HGPS cell (cell line): ENCODE measurements around a stretch of chr12.

DNA sequence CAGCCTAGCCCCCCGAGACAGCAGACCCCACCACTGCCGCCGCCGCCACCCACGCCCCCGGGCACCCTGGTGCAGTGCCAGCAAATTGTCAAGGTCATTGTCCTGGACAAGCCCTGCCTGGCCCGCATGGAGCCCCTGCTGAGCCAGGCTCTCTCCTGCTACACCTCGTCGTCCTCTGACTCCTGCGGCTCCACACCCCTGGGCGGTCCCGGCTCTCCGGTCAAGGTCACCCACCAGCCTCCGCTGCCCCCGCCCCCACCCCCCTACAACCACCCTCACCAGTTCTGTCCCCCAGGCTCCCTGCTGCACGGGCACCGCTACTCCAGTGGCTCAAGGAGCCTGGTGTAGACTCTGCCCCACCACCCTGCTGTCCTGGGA lies 39.3 kb downstream of the SLC6A12 start:
- RRBS, result 32% methylated on average over 6 of the region's 17 CpGs

GRCh38 chr12:176256-177238 lies 37.4 kb downstream of the SLC6A12 start:
- RRBS, result no CpG with 5 or more reads among the region's 19 CpGs

DNA sequence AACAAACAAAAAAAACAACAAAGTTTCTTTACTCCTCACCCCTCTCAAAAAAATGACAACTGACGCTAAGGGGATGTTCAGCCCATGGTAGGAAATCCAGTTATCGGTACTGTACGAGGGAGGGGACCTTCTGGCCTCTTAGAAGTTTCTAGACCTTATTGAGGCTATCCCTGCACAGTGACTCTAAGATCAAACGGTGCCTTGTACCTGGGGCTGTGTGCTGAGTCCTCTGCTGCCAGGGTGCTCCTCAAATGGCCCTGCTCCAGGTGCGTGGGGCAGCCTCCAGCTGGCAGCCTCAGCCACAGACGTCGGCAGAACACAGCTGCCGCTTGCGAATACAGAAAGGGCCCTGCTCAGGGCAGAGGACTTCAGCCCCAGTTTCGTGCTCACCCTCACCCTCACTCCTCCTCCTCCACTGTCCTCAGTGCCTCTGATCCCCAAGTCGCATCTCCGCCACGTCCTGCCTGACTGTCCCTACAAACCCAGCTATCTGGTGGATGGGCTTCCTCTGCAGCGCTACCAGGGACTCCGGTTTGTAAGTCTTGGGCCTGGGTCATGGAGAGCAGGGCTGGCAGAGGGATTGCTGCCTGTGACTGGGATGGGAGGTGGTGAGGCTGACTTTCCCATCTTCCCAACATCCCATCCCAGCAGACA lies 90.9 kb downstream of the B4GALNT3 start:
- RRBS, result no CpG with 5 or more reads among the region's 15 CpGs

DNA sequence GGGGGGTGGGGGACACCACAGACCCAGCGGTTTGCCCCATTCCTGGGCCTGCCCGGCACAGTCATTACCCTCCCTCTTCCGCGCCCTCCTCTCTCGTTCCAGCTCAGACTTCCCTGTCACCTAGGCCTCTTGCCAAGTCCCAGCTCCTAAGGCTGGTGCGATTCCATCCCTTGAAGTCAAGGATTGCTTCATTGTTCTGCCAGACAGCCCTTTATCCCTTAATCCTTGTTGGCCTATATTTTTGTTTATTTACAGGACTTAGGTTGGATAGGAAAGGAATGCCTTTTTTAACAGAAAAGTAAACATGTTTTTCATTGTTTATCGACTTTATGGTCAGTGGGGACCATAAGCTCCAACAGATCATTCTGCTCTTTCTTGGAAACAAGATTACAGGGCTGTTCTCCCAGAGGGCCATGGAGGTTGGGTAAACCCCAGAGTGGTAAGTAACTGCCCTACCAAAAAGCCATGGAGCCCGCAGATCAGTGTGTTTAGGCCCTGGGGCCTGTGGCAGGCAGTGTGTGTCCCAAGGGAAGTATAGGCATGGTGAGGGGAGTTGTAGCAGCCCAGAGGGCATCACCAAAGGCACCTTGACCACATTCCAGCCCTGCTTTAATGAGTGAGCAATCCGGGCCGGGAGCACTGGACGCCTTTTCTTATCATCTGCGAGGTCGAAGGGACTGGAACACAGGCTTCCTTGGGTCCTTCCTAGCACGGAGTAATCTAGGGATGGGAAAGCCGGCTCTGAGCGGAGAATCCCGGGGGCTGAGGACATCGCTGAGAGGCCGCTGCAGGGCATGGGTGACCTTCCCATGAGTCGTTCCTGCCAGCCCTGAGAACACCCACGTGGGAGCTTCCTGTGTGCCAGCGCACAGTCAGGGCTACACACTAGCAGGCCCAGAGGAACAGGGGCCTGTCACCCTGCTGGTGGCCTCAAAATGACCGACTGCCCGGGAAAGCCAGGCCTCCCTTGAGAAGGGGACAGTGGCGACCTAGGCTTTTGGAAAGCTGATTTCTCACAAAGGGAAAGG lies 91.5 kb downstream of the NINJ2 start:
- RRBS, result no CpG with 5 or more reads among the region's 25 CpGs

DNA sequence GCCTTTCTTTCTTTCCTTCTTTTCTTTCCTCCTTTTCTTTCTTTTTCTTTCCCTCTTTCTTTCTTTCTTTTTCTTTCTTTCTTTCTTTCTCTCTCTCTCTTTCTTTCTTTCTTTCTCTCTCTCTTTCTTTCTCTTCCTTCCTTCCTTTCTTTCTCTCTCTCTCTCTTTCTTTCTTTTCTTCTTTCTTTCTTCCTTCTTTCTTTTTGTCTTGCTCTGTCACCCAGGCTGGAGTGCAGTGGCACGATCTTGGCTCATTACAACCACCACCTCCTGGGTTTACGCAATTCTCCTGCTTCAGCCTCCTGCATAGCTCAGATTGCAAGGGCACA lies 52.1 kb downstream of the NINJ2 start:
- RRBS, result no CpG with 5 or more reads among the region's 2 CpGs

DNA sequence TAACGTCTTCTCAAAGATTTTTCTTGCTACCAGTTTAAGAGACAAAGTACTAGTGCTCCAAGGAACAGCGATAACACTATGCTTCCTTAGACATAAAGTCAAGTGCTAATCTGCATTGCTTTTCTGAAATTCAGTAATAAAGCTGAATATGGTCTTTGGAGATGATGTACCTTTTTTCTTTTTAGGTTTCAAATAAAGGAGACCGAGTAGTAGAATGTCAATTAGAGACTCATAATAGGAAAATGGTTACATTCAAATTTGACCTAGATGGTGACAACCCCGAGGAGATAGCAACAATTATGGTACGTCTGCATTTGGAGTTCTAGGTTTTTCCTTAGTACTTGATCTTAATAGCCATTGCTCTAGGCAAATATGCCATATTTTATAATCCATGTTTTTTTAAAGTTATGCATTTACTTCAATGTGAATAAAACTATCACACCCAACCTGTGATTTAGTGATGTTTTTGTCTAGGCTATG lies 66.7 kb downstream of the RAD52 start:
- RRBS, result no CpG with 5 or more reads among the region's 5 CpGs

DNA sequence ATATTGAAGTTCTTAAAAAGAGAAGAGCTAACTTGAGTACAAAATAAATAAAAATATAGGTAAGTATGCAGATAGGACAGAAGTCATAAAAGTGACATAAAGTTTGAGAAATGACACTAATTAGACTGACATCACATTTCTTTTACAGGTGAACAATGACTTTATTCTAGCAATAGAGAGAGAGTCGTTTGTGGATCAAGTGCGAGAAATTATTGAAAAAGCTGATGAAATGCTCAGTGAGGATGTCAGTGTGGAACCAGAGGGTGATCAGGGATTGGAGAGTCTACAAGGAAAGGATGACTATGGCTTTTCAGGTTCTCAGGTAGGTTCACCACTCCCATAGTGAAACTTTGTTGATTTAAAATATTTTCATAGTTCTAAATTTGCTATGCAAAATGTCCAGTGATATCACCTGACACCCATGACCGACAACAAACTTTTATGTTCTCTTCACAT lies 66.2 kb downstream of the RAD52 start:
- RRBS, result no CpG with 5 or more reads among the region's 3 CpGs

- RRBS, result no CpG with 5 or more reads among the region's 2 CpGs
These were observed 63.4 kb downstream of the ERC1 start for GRCh38 chr12:1054459-1054789.

DNA sequence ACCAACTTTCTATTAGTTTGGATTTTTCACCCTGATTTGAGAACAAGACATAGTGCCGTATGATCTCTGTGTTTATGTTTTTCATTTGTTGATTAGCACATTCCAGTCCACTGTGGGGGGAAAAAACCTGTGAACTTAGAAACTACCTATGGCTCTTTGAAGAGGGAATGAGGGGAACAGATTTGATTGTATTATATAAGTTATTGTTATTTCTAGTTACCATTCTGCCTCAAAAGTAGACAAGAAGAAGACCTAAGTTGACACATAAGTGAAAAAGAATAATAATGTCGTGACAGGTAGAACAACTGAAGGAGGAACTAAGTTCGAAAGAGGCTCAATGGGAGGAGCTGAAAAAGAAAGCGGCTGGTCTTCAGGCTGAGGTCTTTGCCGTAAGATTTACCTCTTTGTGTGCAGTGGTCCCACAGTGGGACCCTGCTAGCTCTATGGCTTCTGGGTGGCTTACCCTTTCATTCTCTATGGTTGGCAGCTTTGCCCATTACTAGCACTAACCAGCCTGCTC lies 121.0 kb downstream of the ERC1 start:
- RRBS, result no CpG with 5 or more reads among the region's 5 CpGs

DNA sequence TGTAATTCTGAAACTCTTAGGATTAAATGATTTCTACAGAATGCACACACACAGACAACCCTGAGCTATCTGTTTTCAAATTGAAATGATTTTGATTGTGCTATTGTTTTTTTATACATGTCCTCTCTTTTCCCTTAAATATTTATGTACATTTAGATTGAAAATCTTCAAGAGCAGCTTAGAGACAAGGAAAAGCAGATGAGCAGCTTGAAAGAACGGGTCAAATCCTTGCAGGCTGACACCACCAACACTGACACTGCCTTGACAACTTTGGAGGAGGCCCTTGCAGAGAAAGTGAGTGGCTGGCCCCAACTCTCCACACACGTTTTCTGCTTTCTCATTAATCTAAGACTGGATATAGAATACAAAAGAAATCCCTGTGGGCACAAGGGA lies 189.4 kb downstream of the ERC1 start:
- RRBS, result no CpG with 5 or more reads among the region's 2 CpGs

DNA sequence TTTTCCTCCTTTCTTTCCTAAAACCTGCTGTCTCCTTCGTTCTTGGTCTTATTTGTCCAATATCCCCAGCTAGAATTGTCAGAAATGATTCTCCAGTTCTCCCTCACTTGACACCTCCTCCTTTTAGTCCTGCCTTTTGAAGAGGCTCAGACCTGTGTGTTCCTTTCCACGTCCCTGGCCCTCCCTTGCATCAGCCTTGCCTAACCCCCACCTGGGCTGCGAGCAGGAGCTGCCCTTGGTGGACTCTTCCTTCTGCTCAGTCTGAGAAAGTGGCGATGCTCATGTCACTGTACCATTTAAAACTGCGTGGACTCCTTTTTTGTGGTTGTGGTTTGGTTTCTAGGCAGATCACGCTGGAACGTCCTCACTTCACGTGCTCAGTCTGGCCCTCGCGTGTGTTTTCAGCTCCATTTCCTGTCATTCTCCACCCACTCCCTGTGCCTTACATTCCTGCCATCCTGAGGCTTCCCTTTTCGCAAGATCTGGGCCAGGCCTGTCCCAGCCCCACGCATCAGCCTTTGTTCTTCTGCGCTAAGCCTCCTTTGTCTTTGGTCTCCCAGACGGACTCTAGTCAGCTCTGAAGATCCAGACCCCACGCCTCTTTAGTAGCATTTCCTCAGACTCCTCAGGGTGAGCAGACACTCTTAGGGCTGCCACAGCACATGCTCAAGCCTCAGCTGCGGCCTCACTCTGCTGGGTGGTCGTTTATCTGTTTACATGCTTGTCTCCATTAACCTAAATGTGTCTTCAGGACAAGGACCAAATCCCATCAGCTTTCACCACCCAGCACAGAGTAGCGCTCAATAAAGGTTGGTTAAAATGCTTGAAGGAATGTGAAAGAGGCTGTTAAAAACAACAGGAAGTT lies 105.4 kb downstream of the FBXL14 start:
- RRBS, result no CpG with 5 or more reads among the region's 18 CpGs

GRCh38 chr12:1531955-1532679 lies 62.3 kb downstream of the FBXL14 start:
- RRBS, result no CpG with 5 or more reads among the region's 19 CpGs

DNA sequence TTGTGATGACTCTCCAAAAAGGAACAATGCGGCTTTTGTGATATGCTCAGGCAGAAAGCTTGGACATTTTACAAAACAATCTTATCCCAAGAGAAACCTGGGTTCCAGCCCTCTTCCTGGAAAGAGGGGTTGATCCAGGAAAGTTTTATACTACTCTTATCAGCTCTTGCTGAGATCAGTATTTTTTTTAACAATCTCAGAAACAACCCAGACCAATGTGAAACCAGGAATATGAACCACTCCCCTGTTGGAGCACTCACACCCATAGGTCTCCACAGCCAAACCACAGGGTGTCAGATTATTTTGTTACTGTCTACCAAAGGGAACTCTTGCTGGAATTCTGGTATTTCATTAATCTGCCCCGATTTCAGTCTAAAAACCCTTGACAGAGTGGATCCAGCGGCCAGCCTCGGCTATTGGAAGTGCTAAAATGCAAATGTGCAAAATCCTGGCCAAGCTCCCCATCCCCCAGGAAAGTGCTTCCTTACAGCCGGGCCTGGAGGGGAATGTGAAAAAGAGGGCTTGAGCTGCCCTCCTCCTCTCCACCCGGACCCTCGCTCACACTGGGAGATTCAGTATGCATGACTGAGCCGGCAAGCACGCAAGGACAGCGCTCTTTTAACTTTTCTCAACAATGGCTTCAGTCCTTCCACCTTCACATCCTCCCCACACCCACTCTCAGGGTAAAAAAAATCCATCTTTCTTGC lies 4.0 kb downstream of the FBXL14 start:
- RRBS, result 22% methylated on average over 3 of the region's 10 CpGs

GRCh38 chr12:1593625-1593832 lies 852 bp downstream of the FBXL14 start:
- RRBS, result no CpG with 5 or more reads among the region's 13 CpGs

DNA sequence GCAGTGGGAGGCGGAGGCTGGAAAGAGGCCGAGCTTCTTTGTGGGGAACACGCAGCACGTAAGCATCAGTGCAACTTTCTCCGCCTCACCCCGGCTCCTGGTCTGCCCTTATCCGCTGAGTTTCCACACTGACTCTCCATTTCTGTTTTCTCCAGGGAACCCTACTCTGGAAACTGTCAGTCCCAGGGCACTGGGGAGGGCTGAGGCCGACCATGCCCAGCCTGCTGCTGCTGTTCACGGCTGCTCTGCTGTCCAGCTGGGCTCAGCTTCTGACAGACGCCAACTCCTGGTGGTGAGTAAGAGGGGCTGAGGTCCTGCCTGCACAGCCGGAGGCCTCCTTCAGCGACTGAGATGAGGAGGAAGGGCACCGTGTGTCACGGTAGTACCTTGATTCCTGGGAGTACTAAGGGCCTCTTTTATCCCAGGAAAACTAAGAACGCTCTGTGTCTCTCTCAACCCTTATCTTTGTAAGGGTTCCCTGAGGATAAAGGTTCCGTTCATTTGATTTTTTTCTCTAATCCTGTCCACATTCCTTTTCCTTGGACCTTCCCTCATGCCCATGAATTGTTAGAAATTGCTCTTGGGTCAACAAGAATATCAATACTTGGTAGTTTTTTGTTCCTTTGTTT lies 2.2 kb downstream of the WNT5B start:
- RRBS, result no CpG with 5 or more reads among the region's 16 CpGs

GRCh38 chr12:1661341-1662440 lies 29.2 kb upstream of the ADIPOR2 start:
- RRBS, result 3% methylated on average over 11 of the region's 87 CpGs

- RRBS, result no CpG with 5 or more reads among the region's 4 CpGs
These were observed 23.5 kb upstream of the ADIPOR2 start for GRCh38 chr12:1667404-1667781.

- RRBS, result no CpG with 5 or more reads among the region's 11 CpGs
These were observed 23.1 kb upstream of the ADIPOR2 start for GRCh38 chr12:1667782-1668144.

GRCh38 chr12:1668176-1668375 lies 22.8 kb upstream of the ADIPOR2 start:
- RRBS, result no CpG with 5 or more reads among the region's 3 CpGs

DNA sequence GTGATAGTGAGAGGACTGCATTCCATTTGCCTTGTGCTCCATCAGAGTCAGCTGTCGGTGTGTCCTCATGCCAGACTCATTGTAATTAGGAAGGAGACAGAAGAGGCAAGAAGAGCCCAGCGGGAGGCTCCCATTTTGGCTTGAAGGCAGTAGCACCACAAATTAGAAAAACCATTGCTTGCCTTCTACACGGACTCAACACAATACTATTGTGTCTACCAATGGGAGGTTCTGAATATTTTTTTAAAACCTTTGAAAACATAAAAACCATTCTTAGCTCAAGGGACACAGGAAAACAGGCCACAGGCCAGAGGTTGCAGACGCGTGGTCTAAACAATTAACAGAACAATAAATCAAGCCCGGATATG lies 13.5 kb upstream of the DCP1B start:
- RRBS, result no CpG with 5 or more reads among the region's 6 CpGs